Peyer's patch (tissue), 4 donors: Measurements from ENCODE around the genes UBE2D3, SLC9B2 and DKK2.

DNA sequence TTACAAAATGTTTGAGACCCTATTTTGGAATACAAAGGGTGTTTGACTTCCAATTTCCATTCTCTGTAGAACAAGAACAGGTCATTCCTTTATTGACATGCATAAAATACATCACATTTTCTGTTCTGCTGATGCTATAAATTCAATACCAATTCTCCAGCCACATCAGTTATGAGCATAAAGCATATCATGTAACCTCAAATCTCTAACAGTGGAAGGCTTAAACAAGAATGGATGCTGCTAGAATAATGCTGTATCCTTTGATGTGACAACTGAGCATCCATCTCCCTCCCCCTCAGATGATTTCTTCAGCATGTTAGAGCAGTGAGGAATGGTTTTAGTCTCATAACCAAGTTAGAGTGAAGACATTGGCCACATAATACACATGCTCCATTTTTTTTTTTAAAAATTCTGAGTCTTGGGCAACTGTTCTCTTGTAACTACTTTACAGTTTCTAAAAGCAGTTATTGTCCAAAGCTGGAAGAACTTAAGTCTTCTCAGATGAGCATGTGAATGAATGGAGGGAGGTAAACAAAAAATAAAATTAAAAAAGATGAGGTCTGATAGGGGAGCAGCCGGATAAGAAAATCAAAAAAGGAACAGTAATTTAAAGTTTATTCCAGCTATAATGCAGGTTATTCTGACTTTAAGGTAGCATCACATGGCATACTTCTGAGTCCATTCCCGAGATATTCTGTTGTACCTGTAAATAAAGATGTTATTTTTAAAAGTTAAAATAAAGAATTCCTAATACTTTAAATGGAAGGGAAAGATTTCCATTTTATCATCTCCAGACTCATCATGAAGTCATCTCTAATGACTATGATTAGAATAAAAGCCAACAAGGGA lies 30.4 kb downstream of the UBE2D3 start:
- PRO-cap, result no peak
- RAMPAGE, long total RNA, 4 experiments, result no peak in any of the 4 experiments

- PRO-cap, result no peak
- RAMPAGE, long total RNA, 4 experiments, result no peak in any of the 4 experiments
Measured at GRCh38 chr4:102819268-102820129, 7.9 kb downstream of the UBE2D3 start.

DNA sequence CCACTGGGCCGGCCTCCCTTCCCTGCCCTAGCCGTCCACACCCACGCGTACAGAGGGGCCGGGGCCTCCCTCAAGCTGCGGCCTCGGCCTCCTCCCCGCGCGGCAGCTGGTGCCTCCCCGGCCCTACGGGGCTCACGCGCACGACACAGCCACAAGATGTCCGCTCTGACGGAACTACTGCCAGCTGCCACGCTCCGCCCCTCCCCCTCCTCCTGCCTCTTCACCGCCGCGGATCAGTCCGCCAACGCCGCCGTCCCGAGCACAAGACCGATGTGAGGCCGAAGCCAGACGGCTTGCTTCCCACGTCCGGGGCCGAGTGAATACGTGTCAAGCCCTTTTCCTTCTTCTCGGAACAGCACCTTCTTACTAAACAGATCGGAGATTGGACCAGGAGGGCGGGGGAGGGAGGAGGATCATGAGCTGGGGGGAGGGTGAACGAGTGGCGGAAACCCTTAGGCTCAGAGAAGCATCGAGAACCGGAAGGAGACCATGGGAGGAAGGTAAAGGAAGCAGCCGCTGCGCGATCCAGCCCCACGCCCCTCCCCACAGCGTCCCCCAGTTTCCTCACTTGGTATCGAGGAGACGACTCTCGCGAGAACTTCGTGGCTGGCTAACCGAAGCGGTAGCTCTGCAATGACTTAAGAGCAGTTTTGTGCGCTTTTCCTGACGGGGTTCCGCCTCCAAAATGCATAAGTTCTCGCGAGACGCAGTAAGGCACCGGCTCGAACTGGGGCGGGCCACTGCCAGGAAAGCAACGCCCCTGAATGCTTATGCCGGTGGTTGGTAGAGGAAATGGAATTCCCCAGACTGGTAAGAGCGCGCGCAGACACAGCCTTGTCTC lies at the start of gene UBE2D3:
TSS of gene UBE2D3 (minus strand) at position 176 of the 841 bp plus-strand sequence.
- PRO-cap, result bidirectional peak, plus-strand start at position 264 of the sequence, minus-strand start at position 125 of the sequence; bidirectional peak, plus-strand start at position 281 of the sequence, minus-strand start at position 354 of the sequence; bidirectional peak, plus-strand start outside the sequence, minus-strand start at position 542 of the sequence
- RAMPAGE, long total RNA, 4 experiments, result start-site peak on the plus strand in 1 of 4 experiments, centred at position 462 of the sequence, 11 reads per replicate; start-site peak on the minus strand in 4 of 4 experiments, centred at positions 160 to 654 of the sequence, 46 to 2,284 reads per replicate

GRCh38 chr4:103076266-103076951 lies at the start of gene SLC9B2:
SLC9B2 (minus strand) TSS chr4:103076761.
- PRO-cap, result bidirectional peak, plus-strand start at chr4:103076765, minus-strand start at chr4:103076719; bidirectional peak, plus-strand start at chr4:103076865, minus-strand start at chr4:103076807
- RAMPAGE, long total RNA, 4 experiments, result no peak in any of the 4 experiments

DNA sequence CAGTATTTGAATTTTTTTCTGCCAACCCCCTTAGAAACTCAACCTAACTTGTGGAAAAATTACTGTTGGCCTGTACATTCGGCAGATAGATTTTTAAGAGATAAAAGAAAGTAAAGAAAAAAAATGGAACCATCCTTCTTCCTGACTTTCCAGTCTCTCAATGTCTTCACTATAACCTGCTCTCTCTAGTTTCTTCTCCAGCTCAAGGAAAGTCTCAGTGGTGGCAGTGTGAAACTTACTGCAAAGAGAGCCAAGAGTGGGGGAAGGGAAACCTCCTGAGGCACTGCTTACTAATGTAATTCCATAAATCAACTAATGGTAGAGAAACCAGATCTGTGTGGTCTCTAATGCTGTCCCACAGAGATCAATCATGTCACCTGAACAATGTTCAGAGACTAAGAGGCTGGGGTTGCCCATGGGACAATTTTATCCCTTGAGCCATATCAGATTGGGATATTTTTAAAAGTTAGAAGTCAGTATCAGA lies 7.7 kb downstream of the CXXC4 start:
- PRO-cap, result no peak
- RAMPAGE, long total RNA, 4 experiments, result no peak in any of the 4 experiments

- PRO-cap, result no peak
- RAMPAGE, long total RNA, 4 experiments, result no peak in any of the 4 experiments
Measured at GRCh38 chr4:105352825-105353153, 121.1 kb downstream of the PPA2 start.

DNA sequence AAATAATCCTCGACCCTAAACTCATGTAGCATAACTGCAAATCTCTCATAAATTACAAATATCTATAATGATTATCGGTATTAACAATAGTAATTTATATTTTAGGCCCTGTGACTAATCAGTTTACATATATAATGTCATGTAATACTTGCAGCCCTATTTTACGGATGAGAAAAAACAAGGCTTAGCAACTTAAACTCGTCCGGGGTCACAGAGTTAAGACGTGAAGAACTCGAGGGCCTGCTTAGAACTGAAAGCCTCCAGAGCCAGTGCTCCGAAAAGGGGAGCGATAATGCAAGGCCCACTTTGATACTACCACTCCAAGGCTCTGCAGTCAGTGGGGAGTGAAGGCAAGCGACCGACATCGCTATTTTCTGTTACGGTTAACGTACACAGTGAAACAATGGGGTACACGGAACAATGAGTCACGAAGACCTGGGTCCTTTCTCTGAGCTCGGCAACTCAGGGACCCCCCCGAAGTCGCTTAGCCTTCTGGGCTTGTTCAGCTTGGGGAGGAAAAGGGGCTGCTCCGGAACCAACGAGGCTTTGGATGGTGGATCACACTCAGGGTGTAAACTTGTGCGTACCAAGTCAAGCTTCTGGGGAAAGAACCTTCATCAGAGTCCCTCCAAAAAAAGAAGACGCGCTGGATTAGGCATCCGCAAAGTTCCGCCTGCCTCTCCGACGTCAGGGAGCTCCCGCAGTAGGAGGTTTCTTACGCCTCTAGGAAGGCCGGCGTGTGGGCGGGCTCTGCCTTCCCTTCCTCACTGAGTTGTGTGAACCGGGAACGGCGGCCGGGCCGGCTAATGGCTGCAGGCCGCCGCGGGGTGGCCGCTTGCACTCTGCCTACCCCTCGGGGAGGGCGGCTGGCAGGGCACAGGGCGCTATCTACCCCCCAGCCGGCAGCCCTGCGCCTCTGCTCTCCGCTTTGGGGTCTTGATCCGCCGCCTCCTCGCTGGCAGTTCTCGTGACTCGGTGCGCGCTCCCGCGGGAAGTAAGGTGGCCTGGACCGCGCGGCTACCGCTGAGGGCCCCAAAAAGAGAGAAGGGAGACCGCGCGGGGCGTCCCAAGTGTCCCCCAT lies 769 bp downstream of the PPA2 start:
- PRO-cap, result bidirectional peak, plus-strand start at position 544 of the sequence, minus-strand start at position 470 of the sequence; bidirectional peak, plus-strand start at position 767 of the sequence, minus-strand start at position 689 of the sequence; unidirectional peak, minus-strand start at position 930 of the sequence; unidirectional peak, minus-strand start at position 967 of the sequence
- RAMPAGE, long total RNA, 4 experiments, result no peak in any of the 4 experiments

- PRO-cap, result unidirectional peak, minus-strand start at chr4:105552025
- RAMPAGE, long total RNA, 4 experiments, result no peak in any of the 4 experiments
Measured at GRCh38 chr4:105551784-105552205, 625 bp upstream of the ARHGEF38 start.

DNA sequence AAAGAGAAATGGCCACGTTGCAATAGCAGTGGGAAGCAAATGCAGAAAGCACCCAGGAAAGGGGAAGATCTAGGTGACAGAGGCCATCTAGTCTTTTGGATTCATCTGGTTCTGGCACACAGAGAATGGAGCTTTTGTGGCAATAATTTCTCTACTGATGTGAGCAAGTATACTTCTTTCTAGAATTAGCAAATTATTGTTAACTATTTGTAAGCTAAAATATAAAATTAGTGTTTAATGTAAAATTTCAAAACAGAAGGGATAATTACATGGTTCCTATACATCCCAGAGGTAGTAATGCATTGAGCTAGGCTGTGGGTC lies 62.8 kb downstream of the INTS12 start:
- PRO-cap, result no peak
- RAMPAGE, long total RNA, 4 experiments, result no peak in any of the 4 experiments

GRCh38 chr4:106978436-106978992 lies 57.6 kb downstream of the DKK2 start:
- PRO-cap, result no peak
- RAMPAGE, long total RNA, 4 experiments, result no peak in any of the 4 experiments

DNA sequence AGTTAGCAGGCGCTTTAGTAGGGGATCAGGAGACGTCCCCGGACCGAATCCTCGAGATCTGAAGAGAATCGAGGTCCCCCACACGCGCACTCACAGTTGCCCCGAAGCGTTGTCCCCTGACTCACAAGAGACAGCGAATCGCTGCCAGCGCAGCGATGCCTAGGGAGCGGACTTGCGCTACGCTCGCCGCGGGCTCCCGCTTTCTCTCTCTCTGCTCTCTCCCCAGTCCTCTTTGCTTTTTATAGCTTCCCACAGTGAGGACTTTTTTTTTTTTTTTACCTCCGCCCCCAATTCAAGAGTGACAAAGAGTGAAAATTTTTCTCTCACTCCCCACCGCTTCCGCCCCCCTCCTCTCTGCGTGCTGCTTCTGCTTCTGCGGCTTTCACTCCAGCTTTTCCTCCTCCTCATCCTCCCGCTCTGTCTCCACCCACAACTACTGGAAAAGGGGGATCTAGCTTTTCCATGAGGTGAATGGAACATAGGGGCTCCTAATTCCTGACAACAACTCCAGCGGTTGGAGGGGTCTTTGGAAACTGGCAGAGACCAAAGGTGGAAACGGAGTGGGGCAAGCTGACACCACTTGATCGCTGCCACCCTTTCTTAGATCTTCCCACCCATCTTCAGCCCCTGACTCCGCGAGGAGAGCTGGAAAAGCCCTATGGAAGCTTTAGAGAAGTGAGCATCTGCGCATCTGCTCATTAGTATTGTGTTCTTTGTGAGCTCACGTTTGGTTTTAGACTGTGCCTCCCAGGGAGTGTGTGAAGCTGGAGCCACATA lies at the start of gene DKK2:
TSS of gene DKK2 (minus strand) at position 216 of the 777 bp plus-strand sequence.
- PRO-cap, result no peak
- RAMPAGE, long total RNA, 4 experiments, result no peak in any of the 4 experiments

DNA sequence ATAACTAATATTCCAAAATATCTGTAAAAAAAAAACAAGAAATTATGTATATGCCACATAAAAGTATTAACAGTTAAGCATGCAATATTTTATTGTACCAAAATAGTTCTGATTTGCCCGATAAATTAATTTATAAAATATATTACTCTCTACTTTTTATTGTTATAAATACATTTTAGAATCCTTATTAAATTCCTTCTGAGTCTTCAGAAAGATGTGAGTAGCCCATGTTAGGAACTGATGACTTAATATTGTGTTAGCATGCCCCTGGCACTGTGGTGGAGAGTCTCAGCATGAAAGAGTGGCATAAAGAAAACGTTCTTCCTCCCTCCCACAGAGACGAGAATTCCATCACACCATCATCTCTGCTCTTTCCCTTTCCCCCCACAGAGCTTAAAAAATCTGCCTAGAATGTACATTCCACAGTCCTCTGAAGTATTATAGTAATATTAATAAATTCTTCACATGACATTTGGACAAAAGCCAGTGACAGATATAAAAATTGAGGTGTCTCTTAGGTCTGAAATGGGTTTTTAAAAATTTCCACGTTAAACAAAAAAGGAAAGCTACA lies 117.8 kb upstream of the DKK2 start:
- PRO-cap, result no peak
- RAMPAGE, long total RNA, 4 experiments, result no peak in any of the 4 experiments

DNA sequence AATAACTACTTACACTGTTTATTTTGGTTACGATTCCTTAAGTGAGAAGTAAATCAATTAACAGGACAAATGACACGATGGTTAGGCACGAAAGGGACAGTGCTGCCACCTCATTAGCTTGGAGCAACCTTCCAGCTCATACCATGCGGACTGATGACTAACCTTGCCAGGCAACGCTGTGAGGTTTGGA lies 649 bp upstream of the SGMS2 start:
- PRO-cap, result bidirectional peak, plus-strand start at position 169 of the sequence, minus-strand start at position 152 of the sequence
- RAMPAGE, long total RNA, 4 experiments, result no peak in any of the 4 experiments

- PRO-cap, result no peak
- RAMPAGE, long total RNA, 4 experiments, result no peak in any of the 4 experiments
Measured at GRCh38 chr4:107997076-107997894, 7.6 kb downstream of the HADH start.

GRCh38 chr4:108029194-108029822 lies 39.6 kb downstream of the HADH start:
- PRO-cap, result no peak
- RAMPAGE, long total RNA, 4 experiments, result no peak in any of the 4 experiments

GRCh38 chr4:108029988-108030209 lies 40.2 kb downstream of the HADH start:
- PRO-cap, result no peak
- RAMPAGE, long total RNA, 4 experiments, result no peak in any of the 4 experiments

DNA sequence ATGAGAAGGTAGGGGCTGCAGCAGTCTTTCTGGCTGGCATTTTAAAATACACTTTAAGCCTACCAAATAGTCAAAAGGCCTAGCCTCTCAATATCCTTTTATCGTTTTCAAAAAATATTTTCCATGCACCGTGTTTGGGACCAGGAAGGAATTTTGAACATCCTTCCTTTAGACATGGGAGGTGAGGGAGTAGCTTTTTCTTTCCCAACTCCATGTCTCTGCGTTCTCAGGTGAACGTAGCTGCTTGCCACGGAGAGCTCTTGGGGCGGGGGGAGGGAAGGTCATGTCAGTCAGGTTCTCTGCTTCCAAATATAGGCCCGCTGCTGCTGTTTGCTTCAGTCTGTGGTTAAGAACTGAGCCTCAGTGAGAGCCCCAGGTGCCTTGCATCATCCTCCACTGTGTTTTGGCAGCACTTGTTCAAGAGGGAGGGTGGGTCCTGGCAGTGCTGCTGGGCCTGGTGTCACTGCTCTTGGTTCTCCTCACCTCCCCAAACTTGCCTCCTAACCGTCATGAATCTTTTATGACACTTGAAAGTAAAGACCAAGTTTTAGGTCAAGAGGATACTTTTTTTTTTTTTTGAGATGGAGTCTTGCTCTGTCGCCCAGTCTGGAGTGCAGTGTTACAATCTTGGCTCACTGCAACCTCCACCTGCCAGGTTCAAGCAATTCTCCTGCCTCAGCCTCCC lies 46.5 kb downstream of the HADH start:
- PRO-cap, result unidirectional peak, plus-strand start at position 338 of the sequence
- RAMPAGE, long total RNA, 4 experiments, result no peak in any of the 4 experiments

- PRO-cap, result no peak
- RAMPAGE, long total RNA, 4 experiments, result no peak in any of the 4 experiments
Measured at GRCh38 chr4:108171830-108172870, 3.4 kb upstream of the LEF1 start.

DNA sequence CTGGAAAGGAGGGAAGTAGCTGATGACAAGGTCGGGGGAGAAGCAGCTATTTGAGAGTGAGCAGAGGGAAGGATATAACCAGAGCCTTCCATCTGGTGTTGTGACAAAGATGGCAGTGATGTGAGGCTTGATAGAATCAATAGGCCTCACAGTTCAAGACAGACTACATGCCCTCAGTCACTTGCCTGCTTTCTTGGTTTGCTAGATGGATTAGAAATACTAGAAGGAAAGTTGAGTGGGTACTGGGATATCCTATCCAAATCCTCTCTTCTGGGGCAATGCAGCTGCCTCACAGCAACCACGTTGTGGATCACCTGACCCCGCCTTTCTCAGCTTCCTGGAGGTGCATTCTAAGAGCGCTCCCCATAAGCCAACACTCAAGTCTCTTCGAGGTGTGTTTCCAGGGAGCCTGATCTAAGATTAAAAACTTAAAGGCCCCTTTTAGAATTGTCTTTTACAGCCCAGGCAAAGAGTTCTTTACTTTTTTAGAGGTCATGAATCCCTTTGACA lies 1.1 kb upstream of the RPL34 start:
- PRO-cap, result no peak
- RAMPAGE, long total RNA, 4 experiments, result no peak in any of the 4 experiments

GRCh38 chr4:109650056-109650393 lies 53.2 kb downstream of the CASP6 start:
- PRO-cap, result no peak
- RAMPAGE, long total RNA, 4 experiments, result no peak in any of the 4 experiments